Measurements from ENCODE around the gene TIAL1.

DNA sequence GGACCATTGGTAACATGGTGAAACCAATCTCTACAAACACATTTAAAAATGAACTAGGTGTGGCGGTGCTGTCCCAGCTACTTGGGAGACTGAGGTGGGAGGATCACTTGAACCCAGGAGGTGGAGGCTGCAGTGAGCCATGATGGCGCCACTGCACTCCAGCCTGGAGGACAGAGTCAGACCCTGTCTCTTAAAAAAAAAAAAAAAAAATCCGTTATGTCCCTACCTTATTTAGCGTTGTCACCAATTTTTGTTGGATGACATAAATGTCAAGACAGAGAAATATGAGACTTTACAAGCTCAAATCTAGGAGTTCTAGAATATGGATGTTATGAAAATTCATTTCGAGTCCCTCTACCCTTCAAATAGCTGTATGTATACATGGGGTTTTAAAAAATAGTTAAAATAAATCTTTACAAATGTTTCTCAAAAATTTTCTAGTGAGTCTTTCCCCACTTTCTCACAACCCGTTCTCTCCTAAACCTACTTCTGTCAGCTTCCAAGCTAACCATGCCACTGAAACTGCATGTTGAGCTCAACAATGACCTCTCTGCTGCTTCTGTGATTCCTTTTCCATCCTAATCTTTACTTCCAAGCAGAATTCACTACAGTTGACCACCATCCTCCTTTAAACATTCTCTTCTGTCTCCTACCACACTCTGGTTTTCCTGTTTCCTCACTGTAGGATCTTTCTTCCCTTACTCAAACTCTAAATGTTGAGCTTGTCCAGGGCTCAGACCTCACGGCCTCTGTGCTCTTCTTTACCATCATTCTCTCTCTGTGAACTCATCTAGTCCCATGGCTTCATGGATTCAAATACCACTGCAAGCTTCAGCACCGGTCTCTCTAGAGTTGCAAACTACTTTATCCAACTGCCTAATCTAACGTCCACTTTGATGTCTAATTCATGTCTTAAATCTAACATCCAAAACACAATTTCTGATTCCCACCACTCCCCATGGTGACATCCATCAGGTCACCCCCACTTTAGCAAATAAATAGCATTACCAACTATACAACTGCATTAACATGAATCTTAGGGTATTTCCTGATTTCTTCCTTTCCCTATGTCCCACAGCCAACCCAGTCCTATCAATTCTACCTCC, 11.2 kb downstream of the TIAL1 start:
- RRBS, 2 experiments, result no CpG with 5 or more reads among the region's 9 CpGs

GRCh38 chr10:119586366-119587137, 10.2 kb downstream of the TIAL1 start:
- RRBS, 2 experiments, result no CpG with 5 or more reads among the region's 5 CpGs

DNA sequence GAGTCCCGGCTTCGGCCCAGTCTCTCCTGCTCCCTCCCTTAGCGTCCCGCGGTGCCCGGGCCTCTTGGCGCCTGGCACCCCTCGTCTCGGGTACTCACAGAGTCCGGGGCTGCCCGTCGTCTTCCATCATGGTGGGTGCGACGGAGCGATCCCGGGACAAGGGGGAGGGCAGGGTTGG, 539 bp downstream of the TIAL1 start:
- RRBS, 2 experiments, result 1 to 2% methylated on average over 16 of the region's 16 CpGs

DNA sequence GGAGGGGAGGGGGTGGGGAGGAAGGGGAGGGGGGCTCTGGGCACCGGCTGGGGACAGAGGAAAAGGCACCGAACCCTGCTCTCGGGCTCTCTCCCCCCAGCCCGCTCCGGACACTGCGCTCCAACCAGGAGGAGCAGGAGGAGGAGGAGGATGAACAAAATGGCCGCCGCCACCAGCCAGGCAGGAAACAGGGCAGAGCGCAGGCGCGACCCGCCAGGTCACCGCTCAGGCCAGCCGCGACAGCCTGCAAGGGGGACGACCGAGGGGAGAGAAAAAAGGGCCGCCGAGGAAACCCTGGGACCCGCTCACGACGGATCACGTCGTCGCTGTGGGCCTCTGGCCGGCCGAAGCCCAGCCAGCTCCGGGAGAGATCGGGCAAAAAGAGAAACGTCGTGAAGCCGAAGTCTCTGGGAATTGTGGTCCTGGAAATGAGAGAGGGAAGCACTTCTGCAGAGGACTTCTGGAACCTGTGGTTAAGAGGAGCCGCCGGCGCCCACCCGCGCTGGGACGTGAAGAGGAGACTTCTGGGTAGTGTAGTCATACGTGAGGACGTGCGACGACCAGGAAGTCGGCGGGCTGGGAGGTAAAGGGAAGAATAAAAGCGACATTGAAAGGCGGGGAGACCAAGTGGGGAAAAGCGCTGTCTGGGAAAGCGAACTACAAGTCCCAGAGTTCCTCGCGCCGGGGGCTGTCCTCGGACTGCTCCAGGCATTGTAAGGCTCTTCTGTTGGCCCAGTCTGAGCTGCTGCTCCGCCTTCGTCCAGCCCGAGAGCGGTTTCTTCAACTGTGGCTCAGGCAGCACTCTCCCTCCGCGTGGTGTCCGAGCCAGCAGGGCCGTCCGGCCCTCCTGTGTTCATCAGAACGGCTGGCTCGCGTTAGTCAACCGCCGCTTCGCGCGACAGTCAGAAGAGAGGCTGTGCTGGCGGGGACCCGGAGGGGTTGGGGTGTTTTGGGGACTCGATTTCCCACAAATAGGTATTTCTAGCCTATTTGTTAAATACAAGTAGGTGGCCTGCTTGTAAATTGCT, at the start of gene TIAL1:
TSS of gene TIAL1 (minus strand) at position 451 of the 1,028 bp plus-strand sequence.
- RRBS, 2 experiments, result 1 to 2% methylated on average over 11 of the region's 72 CpGs

GRCh38 chr10:119659641-119660579, 8.7 kb downstream of the BAG3 start:
- RRBS, 2 experiments, result no CpG with 5 or more reads among the region's 17 CpGs

DNA sequence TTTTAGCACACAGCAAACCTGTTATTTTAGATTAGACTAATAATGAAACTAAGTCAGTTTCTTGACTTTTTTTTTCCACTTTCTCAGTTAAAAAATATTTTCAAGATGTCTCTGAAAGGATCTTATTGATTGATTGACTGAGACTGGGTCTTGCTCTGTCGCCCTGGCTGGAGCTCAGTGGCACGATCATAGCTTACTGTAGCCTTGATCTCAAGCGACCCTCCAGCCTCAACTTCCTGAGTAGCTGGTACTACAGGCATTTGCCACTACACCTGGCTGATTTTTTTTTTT, 20.4 kb upstream of the INPP5F start:
- RRBS, 2 experiments, result no CpG with 5 or more reads among the region's 3 CpGs

- RRBS, 2 experiments, result no CpG with 5 or more reads among the region's 8 CpGs
Measured at GRCh38 chr10:119726729-119726930, 780 bp downstream of the INPP5F start.

GRCh38 chr10:119761176-119761766, 35.4 kb downstream of the INPP5F start:
- RRBS, 2 experiments, result no CpG with 5 or more reads among the region's 4 CpGs

GRCh38 chr10:119783568-119784006, 57.7 kb downstream of the INPP5F start:
- RRBS, 2 experiments, result no CpG with 5 or more reads among the region's 7 CpGs

GRCh38 chr10:119852788-119853377, 19.8 kb downstream of the MCMBP start:
- RRBS, 2 experiments, result no CpG with 5 or more reads among the region's 6 CpGs

- RRBS, 2 experiments, result no CpG with 5 or more reads among the region's 1 CpG
Measured at GRCh38 chr10:121418209-121418758, 180.0 kb downstream of the FGFR2 start.

DNA sequence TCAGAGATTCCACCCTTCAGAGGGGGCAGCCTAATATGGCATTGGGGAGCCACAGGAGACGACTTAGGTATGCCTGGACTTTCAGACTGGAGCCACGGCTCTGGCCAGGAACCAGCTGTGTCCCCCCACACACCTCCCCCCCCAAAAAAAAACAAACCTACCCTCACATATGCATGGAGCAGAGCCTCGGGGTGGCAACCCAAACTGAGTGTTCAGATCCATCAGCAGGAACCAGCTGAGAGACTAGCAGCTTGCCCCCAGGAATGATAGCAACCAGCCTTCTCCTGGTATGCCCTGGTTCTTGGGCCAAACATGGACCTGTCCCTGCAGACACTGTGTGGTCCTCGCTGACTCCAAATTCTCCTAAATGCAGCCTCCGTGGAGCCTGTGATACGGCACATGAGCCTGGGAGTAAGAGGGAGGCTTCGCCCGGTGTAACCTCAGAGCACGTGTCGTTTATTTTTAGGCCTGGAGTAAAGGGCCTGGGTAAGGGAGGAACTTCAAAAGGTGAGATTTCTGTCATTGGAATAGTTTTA, 138.2 kb downstream of the FGFR2 start:
- RRBS, 2 experiments, result no CpG with 5 or more reads among the region's 10 CpGs

- RRBS, 2 experiments, result no CpG with 5 or more reads among the region's 8 CpGs
Measured at GRCh38 chr10:122028793-122029294, 39.9 kb downstream of the TACC2 start.

- RRBS, 2 experiments, result no CpG with 5 or more reads among the region's 15 CpGs
Measured at GRCh38 chr10:122083235-122084168, 94.5 kb downstream of the TACC2 start.

- RRBS, 2 experiments, result 1% methylated on average over 46 to 52 of the region's 102 CpGs
Measured at GRCh38 chr10:122112515-122113544, 123.9 kb downstream of the TACC2 start.

- RRBS, 2 experiments, result no CpG with 5 or more reads among the region's 14 CpGs
Measured at GRCh38 chr10:122139232-122139766, 131.8 kb upstream of the BTBD16 start.

DNA sequence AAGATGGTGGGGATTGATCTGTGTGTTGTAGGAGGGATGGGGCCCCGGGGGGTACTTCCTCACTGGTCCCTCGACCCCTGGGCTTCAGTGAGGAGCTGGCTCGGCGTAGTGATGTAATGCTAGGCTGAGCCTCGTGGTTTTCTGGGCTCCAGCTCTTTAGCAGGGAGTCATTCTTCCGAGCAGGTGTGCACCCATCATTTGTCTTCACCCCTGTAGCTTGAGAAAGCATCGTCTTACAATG, 106.3 kb upstream of the BTBD16 start:
- RRBS, 2 experiments, result no CpG with 5 or more reads among the region's 7 CpGs

DNA sequence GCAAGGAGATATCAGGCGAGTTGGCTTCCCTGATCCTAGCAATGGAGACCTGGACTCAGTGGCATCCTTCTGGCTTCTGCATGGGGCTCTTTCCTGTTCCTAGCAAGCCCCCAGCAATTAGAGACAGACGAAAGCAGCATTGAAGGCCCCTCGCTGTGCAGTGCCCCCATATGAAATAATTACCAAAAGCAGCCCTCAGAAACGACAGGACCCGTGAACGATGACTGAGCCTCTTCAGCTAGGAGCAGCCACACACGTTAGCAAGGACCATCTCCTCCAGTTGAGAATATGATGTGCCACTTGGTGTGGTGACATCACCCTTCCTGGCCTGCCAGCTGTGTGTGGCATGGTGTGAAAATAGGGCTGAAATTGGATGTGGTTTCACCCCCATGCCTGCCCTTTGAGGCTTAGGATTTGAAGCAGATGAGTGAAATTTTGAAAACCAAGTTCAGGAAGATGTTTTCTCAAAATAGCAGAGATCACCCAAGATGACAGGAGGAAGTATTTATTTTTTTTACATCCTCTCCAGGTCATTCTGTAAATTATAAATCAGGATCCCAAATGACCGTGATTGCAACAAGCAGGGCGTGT, 49.2 kb upstream of the BTBD16 start:
- RRBS, 2 experiments, result no CpG with 5 or more reads among the region's 9 CpGs

DNA sequence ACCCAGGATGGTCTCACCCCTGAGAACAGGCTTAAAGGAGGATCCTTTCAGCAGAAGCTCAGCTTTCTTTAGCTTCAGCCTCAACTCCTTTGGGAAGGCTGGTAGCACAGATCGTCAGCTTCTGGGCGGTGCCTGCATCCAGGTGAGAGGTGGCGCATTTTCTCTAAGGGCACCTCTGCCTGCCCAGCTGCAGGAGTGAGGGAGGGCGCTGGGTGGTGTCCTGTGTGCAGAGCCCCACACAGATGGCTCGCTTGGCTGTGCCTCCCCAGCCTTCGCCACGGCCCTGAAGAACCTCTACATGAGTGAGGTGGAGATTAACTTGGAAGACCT, 19.7 kb downstream of the BTBD16 start:
- RRBS, 2 experiments, result no CpG with 5 or more reads among the region's 7 CpGs

DNA sequence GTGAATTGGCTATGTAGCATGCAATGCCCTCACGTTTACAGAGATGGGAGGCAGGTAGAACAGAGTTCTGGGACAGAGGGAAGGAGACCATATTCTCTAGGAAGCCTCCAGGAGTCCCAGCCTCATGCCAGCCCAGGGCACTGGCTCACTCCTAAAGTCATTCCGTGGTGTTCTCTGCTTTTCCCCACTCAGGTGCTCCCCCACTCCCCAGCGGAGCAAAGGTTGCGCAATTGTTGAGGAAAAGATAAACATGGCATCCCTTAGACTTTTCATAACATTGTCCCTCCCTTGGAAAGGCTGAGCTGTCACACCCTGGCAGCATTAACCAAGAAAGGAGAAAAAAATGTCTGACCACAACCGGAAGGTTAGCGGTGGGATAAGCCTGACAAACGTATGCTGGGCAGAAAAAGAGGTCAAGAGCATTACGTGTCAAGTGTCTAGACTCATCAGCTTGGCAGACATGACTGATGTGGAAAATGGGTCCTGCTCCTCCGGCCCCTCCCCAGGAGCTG, 29.9 kb downstream of the BTBD16 start:
- RRBS, 2 experiments, result no CpG with 5 or more reads among the region's 9 CpGs